ENCODE results near the genes PCIF1, CD40 and EYA2.

GRCh38 chr20:45919630-45920463 is 7.9 kb upstream of the PLTP start:
- RRBS = no CpG with 5 or more reads among the region's 11 CpGs
CAGE:
- cytosol, long polyA plus RNA = no peak
- long polyA plus RNA = no peak
- nucleus, long polyA plus RNA = no peak

DNA sequence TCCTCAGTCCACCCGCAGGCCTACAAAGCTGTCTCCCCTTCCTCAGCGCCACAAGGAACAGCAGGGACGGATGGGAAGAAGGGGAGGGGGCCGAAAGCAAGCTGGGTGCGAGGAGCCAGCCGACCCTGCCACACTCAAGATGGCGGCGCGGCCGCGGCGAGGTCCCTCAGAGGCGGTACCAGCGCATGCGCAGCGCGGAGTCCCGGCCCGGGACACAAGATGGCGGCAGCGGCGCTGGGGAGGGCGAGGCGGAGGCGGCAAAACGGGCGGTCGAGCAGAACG is at the start of gene PCIF1:
PCIF1 (plus strand) TSS at position 195 of the 282 bp plus-strand sequence.
- RRBS = under 1% methylated on average over 5 of the region's 29 CpGs
CAGE:
- cytosol, long polyA plus RNA = start-site peak on the plus strand centred at position 205 of the sequence, 35 bp wide, 37 and 82 reads in 2 replicates
- long polyA plus RNA = no peak
- nucleus, long polyA plus RNA = no peak

GRCh38 chr20:45946056-45946908 is 11.8 kb downstream of the PCIF1 start:
- RRBS = no CpG with 5 or more reads among the region's 22 CpGs
CAGE:
- cytosol, long polyA plus RNA = no peak
- long polyA plus RNA = no peak
- nucleus, long polyA plus RNA = no peak

DNA sequence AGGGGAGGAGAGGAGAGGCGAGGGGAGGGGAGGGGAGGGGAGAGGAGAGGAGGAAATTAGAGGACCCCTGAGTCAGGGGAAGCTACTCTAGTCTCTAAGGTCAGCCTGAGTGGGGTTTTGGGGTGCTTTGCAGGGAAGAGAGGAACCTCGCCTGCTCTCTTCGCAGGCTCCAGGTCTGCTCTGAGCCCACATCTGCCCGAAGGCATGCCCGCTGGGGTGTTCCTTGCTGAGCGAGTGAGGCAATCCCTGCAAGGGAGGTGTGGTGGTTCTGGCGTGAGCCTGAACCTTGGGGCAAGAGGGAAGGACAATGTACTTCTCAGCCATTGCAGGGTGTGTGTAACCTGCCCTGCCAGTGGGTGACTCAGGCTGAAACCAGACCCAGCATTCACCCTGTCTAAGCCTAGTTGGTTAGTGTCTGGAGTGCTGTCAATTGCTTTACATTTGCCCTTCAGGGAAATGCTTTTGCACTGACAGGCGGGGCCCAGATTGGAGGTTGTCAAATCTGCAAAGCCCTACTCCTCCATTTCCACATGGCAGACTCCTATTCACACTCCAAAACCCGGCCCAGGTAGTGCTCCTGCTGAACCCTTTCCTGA is 15.3 kb upstream of the MMP9 start:
- RRBS = no CpG with 5 or more reads among the region's 9 CpGs
CAGE:
- cytosol, long polyA plus RNA = no peak
- long polyA plus RNA = no peak
- nucleus, long polyA plus RNA = no peak

GRCh38 chr20:46088334-46088697 is 1.4 kb downstream of the NCOA5 start:
- RRBS = no CpG with 5 or more reads among the region's 3 CpGs
CAGE:
- cytosol, long polyA plus RNA = no peak
- long polyA plus RNA = no peak
- nucleus, long polyA plus RNA = no peak

GRCh38 chr20:46117800-46118428 is at the start of gene CD40:
Gene CD40 (plus strand): TSS chr20:46118314.
- RRBS = no CpG with 5 or more reads among the region's 33 CpGs
CAGE:
- cytosol, long polyA plus RNA = no peak
- long polyA plus RNA = no peak
- nucleus, long polyA plus RNA = no peak

GRCh38 chr20:46345476-46346272 is 18.6 kb downstream of the SLC35C2 start:
- RRBS = no CpG with 5 or more reads among the region's 8 CpGs
CAGE:
- cytosol, long polyA plus RNA = no peak
- long polyA plus RNA = no peak
- nucleus, long polyA plus RNA = no peak

- RRBS = no CpG with 5 or more reads among the region's 7 CpGs
CAGE:
- cytosol, long polyA plus RNA = no peak
- long polyA plus RNA = no peak
- nucleus, long polyA plus RNA = no peak
Observed at GRCh38 chr20:46708178-46708621, 1.2 kb upstream of the SLC2A10 start.

DNA sequence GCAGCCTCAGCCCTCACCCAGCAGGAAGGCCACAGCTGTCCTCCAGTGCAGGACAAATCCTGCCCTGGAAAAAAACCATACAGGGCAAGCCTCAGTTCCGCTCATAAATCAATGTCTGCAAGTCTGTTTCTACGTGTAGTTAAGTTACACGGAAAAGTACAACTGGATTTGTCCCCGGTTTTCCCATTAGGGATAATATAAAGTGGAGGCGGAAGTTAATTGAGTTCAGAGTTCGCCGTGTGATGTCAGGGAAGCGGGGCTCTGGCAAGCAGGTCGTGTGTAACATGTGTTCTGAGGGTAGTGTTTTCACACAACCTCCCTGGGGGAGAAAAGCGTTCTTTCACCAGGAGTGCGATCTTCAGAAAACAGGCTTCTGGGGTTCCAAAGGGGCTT is 44.2 kb upstream of the EYA2 start:
- RRBS = no CpG with 5 or more reads among the region's 11 CpGs
CAGE:
- cytosol, long polyA plus RNA = no peak
- long polyA plus RNA = no peak
- nucleus, long polyA plus RNA = no peak

DNA sequence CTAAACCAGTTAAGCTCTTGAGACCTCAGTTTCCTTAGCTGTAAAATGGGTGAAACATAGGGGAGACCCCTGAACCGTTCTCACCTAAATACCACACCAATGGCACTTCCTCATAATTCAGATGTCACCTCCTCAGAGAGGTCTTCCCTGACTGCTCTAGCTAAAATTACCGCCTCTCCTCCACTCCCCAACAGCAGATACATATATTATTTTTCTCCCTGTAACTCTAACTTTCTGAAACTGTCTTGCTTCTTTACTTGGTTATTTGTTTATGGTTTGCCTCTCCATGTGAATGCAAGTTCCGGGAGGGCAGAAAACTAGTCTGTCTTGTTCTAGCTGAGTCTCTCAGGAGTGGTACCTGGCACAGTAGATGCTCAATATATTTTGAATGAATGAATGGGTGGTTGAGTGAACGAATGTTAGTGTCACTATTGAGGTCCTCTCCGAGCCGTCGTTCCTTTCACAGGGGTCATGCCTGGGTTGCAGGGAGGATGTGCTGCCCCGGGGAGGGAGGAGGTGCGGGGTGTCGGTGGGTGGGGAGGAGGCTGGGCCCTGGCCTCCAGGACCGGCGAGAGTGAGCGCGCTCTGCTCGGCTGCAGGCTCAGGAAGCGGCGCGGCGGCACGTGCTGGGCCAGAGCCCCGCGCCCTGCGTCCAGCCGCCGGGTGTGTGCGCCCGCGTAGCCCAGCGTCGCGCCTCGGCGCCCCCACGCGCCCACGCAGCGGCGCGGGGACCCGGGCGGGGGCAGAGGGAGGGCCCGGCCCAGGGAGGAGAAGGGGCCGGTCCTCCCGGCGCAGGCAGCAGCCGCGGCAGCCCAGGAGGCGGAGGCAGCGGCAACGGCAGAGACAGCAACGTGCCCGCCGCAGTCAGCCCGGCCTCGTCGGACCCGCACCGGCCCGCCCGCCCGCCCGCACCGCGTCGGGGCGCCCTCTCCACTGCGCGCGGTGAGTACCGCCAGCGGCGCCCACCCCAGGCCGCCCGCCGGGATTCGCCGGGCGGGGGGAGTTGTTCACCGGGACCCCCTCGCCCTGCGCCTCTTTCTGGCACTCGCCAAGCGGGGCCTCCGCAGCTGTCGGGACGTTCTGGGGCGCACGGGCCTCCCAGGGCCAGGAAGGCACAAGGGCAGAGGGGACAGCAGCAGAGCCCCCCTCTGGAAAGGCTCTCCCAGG is at the start of gene EYA2:
EYA2 (plus strand) TSS at position 798 of the 1,167 bp plus-strand sequence.
- RRBS = 3% methylated on average over 45 of the region's 88 CpGs
CAGE:
- cytosol, long polyA plus RNA = no peak
- long polyA plus RNA = no peak
- nucleus, long polyA plus RNA = no peak

GRCh38 chr20:46971163-46971720 is 76.6 kb downstream of the EYA2 start:
- RRBS = no CpG with 5 or more reads among the region's 3 CpGs
CAGE:
- cytosol, long polyA plus RNA = no peak
- long polyA plus RNA = no peak
- nucleus, long polyA plus RNA = no peak

GRCh38 chr20:46989945-46990217 is 95.2 kb downstream of the EYA2 start:
- RRBS = no CpG with 5 or more reads among the region's 5 CpGs
CAGE:
- cytosol, long polyA plus RNA = no peak
- long polyA plus RNA = no peak
- nucleus, long polyA plus RNA = no peak

DNA sequence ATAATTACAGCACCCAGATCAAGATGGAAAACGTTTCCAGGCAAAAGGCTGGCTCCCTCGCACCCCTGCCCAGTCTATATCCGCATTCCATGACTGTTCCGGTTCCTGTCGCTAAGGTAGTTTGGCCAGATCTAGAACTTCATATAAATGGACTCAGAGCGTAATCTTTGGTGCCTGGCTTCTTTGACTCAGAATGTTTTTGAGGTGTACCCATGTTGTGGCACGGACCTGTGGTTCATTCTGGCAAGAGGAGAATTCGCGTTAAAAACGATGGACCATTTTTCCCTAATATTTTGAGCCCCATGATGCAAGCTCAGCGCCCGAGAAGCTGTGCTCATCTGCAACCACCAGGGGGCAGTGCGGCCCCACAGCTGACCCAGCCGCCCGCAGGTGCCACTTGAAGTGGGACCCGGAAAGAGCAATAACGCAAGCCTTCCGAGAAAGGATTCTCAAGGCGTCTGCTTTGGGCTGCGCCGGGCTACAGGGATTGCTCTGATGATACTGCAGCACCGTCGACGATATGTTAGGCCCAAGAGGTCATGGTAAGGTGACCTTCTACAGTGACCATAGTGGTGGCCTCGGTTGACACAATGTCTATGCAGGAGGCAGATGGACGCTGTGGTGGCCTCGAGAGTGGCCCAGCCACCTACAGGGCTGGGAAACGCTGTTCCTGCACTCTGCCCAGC is 160.2 kb downstream of the ZMYND8 start:
- RRBS = 31% methylated on average over 6 of the region's 28 CpGs
CAGE:
- cytosol, long polyA plus RNA = no peak
- long polyA plus RNA = no peak
- nucleus, long polyA plus RNA = no peak

DNA sequence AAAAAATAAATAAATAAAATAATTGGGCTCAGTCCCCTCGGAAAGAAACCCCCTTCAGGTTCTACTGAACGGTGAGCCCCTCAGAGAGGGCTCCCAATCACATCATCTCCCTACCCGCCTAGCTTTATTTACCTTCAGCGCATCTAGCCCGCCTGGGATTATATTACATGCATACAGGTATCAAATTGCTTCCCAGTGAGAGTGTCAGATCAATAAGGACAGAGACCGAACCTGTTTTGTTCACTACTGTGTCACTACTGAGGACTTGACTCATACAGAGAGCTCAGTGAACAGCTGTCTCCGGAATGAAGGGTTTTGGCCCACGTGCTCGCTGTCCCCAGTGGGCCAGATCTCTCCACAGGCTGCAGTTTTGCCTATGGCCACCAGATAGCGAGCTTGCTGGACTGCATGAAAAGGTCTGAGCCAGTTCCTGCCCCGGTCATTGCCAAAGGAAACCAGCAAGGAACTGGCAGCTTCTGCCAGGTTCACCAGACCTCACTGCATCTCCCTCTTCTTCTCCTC is 151.0 kb downstream of the ZMYND8 start:
- RRBS = no CpG with 5 or more reads among the region's 11 CpGs
CAGE:
- cytosol, long polyA plus RNA = no peak
- long polyA plus RNA = no peak
- nucleus, long polyA plus RNA = no peak

GRCh38 chr20:47210270-47211451 is 145.8 kb downstream of the ZMYND8 start:
- RRBS = no CpG with 5 or more reads among the region's 29 CpGs
CAGE:
- cytosol, long polyA plus RNA = no peak
- long polyA plus RNA = no peak
- nucleus, long polyA plus RNA = start-site peak on the plus strand at chr20:47210465-47210644, 16 and 26 reads in 2 replicates

DNA sequence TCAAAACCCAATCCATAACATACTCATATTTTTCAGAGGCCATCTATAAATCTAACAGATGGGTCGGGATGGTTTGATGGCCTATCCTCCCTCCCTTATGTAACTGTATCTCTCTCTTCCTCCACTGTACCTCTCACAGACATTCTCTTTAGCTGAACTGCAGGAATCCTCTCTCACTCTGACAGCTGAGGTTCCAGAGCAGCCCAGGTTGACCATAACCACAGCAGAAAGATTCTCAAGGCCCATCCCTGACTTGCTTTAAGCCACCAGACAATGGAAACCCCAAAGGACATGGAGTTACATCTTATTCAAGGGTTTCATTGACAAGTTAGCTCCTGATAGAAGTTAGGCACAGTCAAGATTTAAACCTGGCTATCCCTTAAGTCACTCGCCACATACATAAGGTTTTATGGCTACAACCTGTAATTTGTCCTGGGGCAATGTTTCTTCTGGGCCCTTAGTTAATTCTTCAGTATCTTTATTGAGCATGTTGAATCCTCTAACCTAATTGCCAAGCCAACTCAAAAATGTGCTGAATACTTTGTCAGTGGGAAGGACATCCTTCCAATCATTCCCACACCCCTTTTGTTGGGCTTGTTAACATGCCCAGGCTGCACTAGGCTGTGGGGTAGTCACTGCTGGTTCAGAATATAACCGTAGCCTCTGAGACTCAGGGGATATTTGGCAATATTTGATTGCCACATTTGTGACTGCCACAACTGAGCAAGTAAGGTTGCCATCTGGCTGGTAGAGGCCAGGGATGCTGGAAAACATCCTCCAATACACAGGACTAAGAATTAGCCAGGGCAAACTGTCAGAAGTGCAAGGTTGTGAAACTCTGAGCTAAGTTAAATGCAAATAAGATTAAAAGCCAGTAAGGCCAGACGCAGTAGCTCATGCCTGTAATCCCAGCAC is 112.3 kb downstream of the ZMYND8 start:
- RRBS = no CpG with 5 or more reads among the region's 4 CpGs
CAGE:
- cytosol, long polyA plus RNA = no peak
- long polyA plus RNA = no peak
- nucleus, long polyA plus RNA = no peak

DNA sequence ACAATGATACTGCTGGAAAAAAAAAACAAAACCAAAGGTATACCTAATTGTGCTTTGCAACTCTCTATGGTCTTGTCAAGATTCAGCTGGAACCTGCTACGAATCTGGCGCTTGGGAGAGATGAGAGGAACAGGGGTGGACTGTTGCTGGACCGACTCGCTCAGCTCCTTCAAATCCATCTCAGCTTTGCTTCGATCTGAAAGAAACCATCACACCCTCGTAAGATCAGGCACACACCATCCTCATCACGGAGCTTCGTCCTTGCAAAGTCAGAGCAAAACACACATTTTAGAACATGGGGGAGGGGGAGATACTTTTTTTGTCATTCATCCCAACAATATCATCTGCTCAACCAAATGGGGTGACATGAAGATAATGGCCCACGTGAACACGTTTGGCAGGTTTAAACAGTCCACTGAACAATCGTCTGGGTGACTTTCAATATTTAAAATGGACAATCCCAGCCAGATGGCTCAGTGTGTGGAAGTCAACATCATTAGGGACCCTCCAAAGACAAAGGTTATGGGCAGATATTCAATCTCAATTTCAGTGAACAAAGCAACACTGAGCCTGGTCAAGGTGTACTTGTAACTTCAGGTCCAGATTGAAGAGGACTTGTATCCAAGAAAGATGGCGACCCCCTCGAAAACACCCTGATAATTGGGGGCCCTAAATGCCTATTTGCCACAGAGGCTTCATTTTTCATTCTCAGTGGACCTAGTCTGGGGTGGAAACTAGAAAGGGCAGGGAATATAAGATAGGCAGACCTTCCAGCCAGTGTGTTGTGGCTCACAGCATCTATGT is 107.1 kb downstream of the ZMYND8 start:
- RRBS = no CpG with 5 or more reads among the region's 13 CpGs
CAGE:
- cytosol, long polyA plus RNA = no peak
- long polyA plus RNA = no peak
- nucleus, long polyA plus RNA = no peak

GRCh38 chr20:47357273-47358119 is 997 bp upstream of the ZMYND8 start:
- RRBS = 22% methylated on average over 1 of the region's 33 CpGs
CAGE:
- cytosol, long polyA plus RNA = no peak
- long polyA plus RNA = no peak
- nucleus, long polyA plus RNA = no peak

GRCh38 chr20:47435672-47435965 is 66.1 kb upstream of the NCOA3 start:
- RRBS = no CpG with 5 or more reads among the region's 1 CpG
CAGE:
- cytosol, long polyA plus RNA = no peak
- long polyA plus RNA = no peak
- nucleus, long polyA plus RNA = no peak

DNA sequence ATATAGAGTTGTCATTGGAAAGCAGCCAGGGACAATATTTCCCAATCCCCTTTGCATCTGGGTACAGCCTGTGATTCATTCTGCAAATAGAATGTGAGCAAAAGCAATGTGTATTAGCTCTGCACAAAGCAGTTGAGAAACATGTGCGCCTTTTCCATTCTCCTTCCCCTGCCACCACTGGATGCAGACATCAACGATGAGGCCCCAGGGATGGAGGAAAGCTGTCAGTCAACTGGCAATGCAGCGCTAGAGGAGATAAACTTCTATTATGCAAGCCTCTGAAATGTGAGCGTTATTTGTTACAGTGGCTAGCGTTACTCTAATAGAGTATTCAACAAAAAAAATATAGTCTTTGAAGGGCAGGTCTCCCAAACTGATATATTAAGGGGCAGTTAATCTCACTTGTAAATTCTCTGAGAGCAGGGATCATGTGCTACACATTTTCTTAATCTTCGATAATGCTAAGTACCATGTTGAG is 37.1 kb upstream of the NCOA3 start:
- RRBS = no CpG with 5 or more reads among the region's 6 CpGs
CAGE:
- cytosol, long polyA plus RNA = no peak
- long polyA plus RNA = no peak
- nucleus, long polyA plus RNA = no peak